Bronchus fibroblast of lung (primary cell): ENCODE measurements around a stretch of chr13.

DNA sequence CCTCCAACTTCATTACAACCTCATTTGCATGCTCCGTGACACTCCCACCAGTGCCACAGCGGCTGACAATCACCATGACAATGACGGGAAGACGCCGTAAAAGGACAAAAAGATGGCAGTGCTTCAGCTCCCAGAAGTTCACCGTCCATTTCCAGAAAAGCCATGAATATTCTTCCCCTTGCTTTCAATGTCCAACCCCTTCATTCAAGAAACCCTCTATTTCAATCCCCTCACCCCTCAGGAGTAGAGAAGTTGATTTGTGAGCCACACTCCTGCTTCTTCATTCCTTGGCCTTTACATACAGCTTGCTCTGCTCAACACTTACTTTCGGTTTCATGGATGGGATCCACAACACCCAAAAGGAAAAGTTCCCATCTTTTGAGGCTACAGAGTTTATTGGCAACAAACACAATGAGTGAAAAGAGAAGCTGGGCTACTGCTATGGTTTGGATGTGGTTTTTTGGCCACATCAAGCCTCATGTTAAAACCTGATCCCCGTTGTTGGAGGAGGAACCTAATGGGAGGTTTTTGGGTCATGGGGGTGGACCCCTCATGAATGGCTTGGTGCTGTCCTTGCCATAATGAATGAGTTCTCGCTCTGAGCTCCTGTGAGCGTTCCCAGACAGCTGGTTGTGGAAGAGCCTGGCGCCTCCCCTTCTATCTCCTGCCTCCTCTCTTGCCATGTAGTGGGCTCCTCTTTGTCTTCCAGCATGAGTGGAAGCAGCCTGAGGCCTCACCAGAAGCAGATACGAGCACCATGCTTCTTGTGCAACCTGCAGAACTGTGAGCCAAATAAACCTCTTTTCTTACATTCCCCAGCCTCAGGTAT, 19.8 kb downstream of the PCID2 start:
- RAMPAGE, long total RNA: no peak

GRCh38 chr13:113222615-113223178, 13.3 kb downstream of the CUL4A start:
- RAMPAGE, long total RNA: no peak

GRCh38 chr13:113230883-113232123, 21.9 kb downstream of the CUL4A start:
- RAMPAGE, long total RNA: no peak

DNA sequence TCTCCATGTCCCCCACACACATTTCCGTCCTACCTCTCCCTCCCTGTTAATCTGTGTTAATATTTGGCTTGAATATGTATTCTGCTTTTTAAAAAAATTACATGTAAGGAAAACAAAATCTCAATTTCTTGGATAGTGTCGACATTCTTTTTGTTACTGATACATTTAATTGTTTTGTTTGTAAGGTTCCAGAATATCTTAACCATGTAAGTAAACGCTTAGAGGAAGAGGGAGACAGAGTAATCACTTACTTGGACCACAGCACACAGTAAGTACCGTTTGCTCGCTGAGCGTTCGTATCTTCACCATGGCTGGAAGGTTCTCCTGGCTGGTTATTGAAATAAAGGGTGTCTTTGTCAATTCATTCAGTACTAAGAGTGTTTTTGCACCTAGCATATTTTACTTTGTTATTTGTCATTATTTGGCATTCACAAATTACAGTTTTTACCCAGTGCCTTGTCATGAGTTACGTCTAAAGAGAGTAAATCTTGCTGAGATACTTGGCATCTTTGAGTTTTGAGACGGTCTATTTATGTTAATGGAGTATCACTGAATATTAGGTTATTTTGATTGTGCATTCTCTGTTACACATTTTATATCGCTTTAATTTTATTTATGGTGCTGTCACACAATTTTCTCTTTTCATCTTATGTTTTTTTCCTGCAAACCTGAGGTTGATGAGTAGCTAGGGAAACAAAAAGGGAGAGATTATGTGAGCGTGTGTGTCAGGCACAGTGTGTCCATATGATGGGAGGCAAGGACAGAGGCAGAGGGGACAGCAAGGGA, 25.7 kb downstream of the CUL4A start:
- RAMPAGE, long total RNA: no peak

GRCh38 chr13:113326950-113328144, 30.3 kb downstream of the LAMP1 start:
- RAMPAGE, long total RNA: no peak

DNA sequence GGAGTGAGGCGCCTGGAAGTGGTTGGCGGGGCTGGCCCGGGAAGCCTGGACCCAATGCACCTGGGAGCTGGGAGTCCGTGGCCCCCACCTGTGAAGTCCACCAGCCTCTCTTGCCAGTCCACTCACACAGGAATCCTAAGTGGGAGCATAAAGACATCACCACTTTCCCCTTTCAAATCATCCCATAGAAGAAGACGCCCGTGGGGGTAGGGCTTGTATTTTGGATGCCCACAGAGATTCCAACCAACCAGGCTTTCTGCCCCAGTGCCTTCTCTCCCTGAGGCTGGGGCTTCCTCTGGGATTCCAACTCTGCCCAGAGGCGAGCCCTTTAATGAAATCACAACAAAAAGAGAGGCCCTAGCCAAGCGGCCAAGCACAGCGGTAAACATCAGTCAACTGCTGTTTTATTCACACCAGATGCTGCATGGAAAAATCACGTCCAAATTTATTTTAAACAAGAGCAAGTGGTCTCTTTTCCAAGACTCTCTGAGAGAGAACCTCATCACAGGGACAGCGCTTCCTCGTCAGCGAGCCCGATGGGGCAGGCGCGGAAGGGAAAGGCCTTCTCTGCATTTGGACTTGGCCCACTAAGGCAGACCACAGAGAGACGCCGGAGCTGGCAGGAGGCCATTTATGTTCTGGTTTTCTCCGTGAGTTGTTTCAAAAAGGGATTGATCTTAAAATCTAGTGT, 31.6 kb downstream of the ADPRHL1 start:
- RAMPAGE, long total RNA: no peak

DNA sequence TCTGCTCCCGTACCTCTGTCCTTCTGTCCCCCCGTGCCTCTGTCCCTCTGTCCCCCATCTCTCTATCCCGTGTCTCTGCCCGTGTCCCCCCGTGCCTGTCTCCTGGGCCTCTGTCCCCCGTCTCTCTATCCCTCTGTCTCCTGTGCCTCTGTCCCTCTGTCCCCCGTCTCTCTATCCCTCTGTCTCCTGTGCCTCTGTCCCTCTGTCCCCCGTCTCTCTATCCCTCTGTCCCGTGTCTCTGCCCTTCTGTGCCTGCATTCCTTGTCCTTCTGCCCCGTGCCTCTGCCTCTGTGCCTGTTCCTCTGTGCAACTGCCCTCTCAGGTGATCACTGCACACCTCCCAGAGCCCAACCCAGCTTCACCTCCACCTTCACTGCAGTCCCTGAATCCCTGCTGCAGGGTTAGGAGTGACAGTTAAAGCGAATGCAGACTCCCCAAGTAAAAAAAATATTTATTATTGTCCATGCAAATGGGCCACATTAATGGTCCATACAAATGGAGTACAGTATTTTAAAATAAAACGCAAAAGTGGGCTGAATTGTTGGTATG, 17.5 kb downstream of the DCUN1D2 start:
- RAMPAGE, long total RNA: no peak

GRCh38 chr13:113501279-113501613, 10.4 kb downstream of the TMCO3 start:
- RAMPAGE, long total RNA: no peak

- RAMPAGE, long total RNA: no peak
These were observed 36.4 kb upstream of the TFDP1 start for GRCh38 chr13:113548033-113548752.

GRCh38 chr13:113759615-113760205, 684 bp downstream of the TMEM255B start:
- RAMPAGE, long total RNA: no peak

DNA sequence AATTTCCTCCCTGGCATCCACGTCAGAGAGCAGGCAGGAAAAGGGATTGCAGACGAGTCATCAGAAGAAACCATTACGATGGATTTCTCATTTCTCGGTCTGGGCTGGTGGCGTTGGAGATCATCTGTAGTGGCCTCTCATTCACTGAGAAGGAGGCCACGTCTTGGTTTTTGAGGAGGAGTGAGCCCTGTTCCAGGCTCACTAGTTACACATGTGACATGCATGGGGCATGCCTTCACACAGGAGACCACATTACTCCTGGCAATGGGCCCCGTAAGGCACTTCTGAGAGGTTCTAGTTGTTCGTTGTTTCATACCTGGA, 27.7 kb downstream of the TMEM255B start:
- RAMPAGE, long total RNA: no peak

- RAMPAGE, long total RNA: no peak
These were observed 36.9 kb downstream of the GAS6 start for GRCh38 chr13:113826982-113827445.

GRCh38 chr13:113852492-113852846, 11.4 kb downstream of the GAS6 start:
- RAMPAGE, long total RNA: no peak

DNA sequence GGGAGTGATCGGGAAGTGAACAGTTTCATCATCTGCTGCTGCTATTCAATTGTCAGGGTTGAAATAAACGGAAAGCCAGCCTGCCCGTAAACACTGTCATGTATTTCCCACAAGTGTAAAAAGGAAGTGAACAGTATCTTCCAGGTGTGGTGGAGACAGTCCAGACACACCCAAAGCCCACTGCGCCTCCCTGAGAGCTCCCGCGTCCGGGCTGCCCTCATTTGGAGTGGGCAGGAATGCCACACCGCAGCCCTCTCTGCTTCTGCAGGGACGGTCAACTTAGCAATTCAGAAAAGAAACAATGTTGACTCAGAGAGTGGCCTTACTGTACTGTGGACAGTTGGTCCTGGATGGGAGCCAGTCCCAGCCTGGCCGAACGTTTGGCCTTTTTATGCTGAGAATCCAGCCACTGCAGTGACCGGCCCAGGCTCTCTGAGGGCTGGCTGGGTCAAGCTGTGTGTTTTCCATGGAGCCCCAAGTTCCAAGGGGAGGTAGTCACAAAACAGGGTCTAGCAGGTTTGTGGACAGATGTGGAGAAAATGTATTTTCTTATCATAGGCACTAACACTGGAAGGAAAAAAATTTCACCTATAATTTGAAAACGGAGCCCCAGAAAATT, 7.2 kb downstream of the GAS6 start:
- RAMPAGE, long total RNA: no peak

DNA sequence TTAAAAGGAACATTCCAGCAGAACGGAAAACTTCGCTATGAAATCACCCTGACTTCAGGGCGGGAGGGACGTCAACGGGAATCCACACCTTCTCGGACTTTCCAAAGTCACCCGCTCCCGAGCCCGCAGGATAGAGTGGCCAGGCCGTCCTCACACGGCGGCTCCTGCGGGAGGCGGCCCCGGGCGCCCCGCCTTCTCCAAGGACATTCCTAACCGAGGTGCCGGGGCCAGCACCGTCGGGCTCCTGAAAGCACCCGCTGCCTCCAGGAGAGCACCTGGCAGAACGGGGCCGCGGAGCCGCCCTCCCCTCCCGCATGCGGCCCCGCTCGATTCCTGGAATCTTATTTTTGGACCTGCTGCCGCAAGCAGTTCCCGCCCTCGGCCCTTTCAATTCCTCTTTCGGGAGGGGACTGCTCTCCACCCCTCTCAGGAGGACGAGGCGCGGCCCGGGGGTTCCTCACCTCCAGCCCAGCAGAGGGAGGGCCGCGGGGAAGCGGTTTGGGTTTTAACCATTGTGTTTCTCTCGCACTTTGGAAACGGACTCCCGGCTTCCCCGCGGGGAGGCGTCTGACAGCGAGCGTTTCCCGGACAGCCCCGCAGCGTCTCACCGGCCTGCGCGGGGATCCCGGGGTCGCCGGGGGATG, 979 bp downstream of the GAS6 start:
- RAMPAGE, long total RNA: no peak

GRCh38 chr13:114027486-114028323, 53.8 kb upstream of the C13orf46 start:
- RAMPAGE, long total RNA: no peak

DNA sequence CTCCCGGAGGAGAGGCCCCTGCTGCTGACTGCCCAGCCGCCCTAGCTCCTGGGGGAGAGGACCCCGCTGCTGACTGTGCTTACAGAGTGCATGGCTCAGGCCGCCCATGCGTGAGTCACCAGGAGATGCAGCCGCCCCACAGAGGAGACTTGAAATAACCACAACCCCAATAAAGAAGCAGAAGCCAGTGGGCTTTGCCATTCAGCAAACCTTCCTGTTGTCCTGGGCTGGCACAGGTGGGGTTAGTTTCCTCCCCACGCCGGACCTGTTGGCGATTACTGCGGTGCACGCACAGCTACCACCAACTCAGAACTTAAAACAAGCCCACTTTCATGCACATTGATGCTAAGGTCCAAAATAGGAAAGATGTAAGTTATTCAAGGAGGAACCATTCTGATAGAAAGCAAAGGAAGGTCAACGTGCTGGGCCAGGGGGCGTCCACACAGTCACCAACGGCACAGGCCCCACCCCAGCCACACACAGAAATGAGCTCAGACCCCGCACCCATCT, 79.2 kb downstream of the RASA3 start:
- RAMPAGE, long total RNA: no peak

DNA sequence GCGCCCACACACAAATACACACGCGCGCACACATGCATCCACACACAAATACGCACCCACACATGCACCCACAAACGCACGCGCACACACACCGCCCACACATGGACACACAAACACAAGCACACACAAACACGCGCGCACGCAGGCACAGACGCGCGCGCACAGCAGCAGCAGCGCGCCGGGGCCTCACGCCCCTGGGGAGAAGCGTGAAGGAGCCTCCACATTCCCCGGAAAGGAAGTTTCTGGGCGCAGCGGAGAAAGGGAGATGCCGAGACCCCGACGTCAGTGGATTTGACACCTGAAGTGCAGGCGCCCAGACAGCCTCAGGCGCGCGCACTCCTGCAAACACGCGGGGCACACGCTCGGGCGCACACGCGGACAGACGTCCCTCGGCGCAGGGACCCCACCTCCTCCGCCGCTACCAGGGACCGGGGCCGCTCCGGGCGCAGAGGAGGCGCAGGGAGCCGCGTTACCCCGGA, 634 bp downstream of the RASA3 start:
- RAMPAGE, long total RNA: no peak

DNA sequence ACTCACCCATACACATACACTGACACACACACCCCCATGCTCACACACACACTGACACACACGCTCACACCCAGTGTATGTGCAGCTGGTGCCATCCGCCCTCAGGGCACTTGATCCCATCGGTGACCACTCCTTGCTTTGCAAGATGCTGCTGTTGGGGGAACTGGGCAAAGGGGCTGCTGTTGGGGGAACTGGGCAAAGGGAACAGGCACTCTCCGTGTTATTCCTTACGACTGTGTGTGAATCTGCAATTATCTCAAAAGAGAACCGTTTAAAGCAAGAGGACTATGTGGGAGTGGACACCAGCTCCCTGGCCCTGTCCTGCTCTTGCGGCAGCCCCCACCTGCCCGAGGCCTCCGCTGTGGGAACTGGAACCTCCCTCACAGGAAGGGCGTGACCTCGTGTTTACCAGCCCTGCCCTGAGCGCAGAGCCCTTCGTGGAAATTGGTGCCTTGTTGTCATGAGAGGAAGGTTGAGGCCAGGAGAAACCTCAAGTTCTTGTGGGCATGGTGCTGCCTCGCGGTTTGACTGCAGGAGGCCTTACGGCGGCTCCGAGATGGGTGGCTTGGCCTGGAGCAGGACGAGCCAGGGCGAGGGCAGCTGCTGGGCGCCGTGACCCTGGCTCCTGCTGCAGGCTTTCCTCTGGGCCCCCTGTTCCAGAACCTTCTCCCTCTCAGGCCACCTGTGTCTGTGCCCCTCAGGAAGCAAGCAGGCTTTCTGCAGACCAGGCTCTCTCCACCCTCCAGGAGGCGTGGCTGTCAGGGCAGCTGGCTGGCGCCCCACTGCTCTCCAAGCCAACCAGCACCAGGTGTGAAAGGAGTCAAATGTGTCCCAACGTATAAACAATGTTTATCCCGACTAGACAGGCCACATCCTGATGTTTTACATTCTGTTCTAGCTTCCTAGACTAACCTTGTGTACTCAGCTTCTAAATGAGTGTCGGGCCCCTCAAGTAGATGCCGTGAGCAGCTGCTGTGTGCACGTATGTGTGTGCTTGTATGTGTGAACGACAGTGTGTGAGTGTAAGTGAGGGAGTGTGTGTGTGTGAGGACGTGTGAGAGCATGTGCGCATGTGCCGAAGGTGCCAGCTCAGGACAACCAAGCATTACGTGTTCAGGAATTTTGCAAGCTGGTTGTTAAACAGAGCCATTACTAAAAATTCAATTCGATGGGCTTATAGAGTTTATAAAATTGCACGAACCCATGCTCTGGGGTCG, 10.3 kb upstream of the RASA3 start:
- RAMPAGE, long total RNA: no peak

GRCh38 chr13:114167380-114167755, 11.7 kb upstream of the CFAP97D2 start:
- RAMPAGE, long total RNA: no peak